Omental fat pad (tissue), 4 donors: Measurements from ENCODE around the gene MT1M.

DNA sequence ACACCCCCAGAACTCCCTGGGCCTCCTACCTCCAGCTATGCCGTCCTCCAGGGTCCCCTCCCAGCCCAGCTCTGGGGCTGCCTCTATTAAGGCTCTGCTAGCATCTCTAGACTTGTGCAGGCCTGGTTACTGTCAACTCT, 20.0 kb downstream of the GNAO1 start:
- PRO-cap: no peak
- RAMPAGE, long total RNA, 4 experiments: no peak in any of the 4 experiments

DNA sequence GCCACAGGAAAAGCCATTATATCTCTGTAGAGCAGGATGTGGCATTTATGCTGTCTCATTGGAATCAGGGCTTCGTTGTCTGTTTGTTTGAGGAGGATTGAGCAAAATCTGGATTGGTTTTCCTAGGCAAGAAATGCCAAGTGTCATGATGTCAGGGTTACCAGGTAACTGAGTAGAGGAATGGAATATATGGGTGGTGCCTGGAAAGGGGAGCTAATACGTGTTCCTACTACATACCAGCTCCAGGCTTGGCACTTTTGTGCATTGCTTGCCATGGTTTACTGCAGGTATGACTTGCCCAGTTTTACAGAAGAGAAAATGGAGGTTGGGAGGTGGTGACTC, 33.8 kb downstream of the GNAO1 start:
- PRO-cap: no peak
- RAMPAGE, long total RNA, 4 experiments: no peak in any of the 4 experiments

GRCh38 chr16:56368906-56369802, 56.2 kb downstream of the AMFR start:
- PRO-cap: no peak
- RAMPAGE, long total RNA, 4 experiments: no peak in any of the 4 experiments

DNA sequence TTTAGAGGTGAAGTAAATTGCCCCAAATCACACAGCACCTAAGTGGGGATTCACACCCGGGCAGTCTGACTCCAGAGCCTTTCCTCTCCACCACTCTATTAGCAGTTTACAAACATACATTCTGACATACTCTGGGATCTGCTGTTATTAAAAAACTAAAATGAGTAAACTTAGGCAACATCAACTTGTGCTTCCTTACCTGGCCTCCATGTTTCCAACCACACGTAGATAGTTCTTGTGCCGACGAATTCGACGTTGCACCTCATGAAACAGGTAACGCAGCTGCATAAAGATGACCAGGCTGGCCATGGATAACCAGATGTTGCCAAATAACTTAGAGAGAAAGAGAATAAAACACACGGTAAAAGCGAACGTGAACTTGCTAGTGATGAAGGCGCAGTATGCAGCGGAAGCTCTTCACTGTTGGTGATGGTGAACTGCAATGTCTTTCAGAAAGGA, 22.5 kb downstream of the AMFR start:
- PRO-cap: no peak
- RAMPAGE, long total RNA, 4 experiments: no peak in any of the 4 experiments

GRCh38 chr16:56408622-56409284, 16.6 kb downstream of the AMFR start:
- PRO-cap: no peak
- RAMPAGE, long total RNA, 4 experiments: no peak in any of the 4 experiments

DNA sequence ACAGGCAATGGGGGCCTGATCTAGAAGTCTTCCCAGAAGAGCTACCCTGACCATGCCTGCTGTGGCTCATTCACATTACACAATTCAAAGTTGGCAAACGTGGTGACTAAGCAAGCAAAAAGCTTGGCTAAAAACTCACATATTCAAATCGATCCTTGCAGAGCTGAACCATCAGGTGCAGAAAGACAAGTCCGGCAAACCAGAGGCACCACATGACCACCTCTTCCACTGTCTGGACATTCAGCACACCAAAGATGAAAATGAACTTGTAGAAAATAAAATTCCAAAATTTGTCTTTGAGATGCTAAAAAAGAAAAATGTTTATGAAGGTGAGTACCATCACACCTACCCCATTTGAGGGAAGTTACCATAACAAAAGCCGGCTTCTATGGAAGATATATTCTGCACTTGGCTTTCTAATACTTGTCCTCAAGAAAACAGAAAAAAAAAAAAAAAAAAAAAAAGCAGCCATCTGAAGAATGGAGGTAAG, 16.0 kb downstream of the AMFR start:
- PRO-cap: no peak
- RAMPAGE, long total RNA, 4 experiments: no peak in any of the 4 experiments

DNA sequence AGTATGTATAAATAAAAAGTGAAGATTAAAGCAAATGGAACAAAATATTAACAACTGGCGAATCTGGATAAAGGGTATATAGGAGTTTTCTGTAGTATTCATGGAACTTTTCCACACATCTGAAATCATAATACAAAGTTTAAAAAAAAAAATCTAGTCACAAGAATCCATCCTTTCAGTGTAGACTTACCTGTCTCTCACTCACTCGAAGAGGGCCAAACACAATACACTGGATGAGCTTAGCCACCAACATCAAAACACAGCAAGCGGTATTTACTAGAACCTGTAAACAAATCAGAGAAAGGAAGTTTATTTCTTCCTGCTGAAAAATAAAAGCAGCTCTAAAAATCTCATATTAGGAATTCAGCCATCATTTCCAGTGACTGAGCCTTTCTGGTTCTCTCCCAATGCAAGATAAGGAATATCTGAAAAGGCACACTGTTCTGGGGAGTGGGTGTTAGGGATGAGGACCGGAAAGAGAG, 11.2 kb downstream of the AMFR start:
- PRO-cap: no peak
- RAMPAGE, long total RNA, 4 experiments: no peak in any of the 4 experiments

- PRO-cap: no peak
- RAMPAGE, long total RNA, 4 experiments: no peak in any of the 4 experiments
Observed at GRCh38 chr16:56450156-56450625, 941 bp downstream of the NUDT21 start.

GRCh38 chr16:56609748-56610042, 1.3 kb downstream of the MT2A start:
- PRO-cap: no peak
- RAMPAGE, long total RNA, 4 experiments: no peak in any of the 4 experiments

DNA sequence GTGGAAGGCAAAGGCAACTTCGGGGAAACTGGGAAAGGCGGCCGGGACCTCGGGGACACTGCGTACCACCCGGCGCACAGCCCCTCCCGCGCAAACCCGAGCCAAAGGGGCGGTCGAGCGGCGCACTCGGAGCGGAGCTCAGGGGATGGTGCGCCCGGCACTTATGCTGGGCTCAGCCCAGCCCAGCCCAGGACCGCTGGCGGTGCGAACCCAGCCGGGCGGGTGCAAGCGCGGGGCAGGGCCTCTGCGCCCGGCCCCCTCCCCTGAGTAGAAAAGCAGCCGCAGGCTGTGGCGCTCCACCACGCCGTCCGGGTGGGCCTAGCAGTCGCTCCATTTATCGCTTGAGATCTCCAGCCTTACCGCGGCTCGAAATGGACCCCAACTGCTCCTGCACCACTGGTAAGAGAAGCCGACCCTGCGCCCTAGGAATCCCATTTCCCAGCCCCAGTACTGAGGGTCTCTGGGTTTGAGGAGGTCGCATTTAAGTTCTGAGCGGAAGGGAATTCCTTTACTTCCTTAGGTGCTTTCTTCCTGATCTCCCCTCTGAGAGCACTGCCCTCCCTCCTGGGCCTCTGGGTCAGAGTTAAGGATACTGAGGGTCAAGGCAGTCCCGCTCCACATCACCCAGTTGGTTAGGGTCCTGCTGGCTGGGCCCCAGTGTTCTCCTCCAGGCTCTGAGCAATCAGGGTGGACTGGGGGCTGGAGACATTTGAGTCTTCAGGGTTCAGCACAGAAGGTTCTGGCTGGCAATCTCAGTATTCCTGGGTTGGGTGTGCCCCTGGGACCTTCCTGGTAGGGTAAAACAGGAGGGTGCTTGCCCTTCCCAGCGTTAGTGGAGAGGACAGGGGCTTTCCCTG, at the start of gene MT1M:
Gene MT1M (plus strand): TSS at position 299 of the 857 bp plus-strand sequence.
- PRO-cap: unidirectional peak, plus-strand start at position 299 of the sequence
- RAMPAGE, long total RNA, 4 experiments: start-site peak on the plus strand in 4 of 4 experiments, centred at positions 182 to 285 of the sequence, 71 to 20,062 reads per replicate

GRCh38 chr16:56662637-56662980, 4.8 kb downstream of the MT1F start:
- PRO-cap: no peak
- RAMPAGE, long total RNA, 4 experiments: no peak in any of the 4 experiments

DNA sequence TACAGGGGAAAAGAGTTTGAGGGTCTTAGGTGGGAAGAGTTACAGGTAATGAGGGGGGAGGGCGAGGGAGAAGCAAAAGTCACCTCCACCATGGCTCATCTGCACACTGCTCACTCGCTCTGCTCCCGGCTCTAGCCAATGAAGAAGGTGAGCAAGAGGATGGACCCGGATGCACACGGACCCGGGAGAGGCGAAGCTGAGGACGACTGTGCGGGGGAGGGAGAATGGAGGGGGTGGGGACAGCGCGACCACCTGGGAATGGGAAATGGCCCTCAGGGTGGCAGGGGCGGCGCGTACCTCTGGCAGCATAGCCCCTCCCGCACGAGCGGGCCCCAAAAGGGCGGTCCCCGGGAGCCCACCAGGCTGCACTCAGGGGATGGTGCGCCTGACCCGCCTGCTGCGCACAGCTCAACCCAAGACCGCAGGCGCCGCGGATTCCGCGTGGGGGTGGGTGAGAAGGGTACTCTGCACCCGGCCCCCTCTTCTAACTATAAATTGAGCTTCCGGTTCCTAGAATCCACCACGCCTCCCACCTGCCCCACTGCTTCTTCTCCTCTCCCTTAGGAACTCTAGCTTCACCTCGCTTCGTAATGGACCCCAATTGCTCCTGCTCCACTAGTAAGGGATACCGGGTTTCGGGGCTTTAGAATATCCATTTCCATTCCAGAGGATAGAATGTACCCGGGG, 6.1 kb downstream of the MT1H start:
- PRO-cap: no peak
- RAMPAGE, long total RNA, 4 experiments: no peak in any of the 4 experiments

GRCh38 chr16:56860476-56860888, 4.5 kb upstream of the SLC12A3 start:
- PRO-cap: no peak
- RAMPAGE, long total RNA, 4 experiments: no peak in any of the 4 experiments

DNA sequence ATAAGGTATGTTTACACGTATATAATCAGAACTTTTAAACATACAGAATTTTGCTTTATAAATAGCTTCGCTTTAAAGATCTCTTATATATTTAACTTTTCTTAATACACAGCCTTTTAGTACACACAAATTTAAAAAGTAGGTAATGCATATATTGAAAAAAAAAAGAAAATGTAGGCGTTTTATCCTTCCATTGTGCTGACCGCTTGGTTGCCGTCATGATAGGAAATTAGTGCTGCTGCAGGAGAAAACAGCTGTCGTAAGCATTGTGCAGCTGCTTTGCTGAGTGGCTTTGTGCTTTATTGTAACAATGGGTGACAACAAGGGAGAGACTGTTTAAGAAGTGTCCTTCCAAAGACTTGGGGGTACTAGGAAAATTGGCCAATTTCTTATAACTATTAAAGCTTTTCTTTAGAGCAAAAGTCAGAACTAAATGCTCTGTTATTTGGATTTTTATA, 5.0 kb downstream of the HERPUD1 start:
- PRO-cap: no peak
- RAMPAGE, long total RNA, 4 experiments: no peak in any of the 4 experiments

DNA sequence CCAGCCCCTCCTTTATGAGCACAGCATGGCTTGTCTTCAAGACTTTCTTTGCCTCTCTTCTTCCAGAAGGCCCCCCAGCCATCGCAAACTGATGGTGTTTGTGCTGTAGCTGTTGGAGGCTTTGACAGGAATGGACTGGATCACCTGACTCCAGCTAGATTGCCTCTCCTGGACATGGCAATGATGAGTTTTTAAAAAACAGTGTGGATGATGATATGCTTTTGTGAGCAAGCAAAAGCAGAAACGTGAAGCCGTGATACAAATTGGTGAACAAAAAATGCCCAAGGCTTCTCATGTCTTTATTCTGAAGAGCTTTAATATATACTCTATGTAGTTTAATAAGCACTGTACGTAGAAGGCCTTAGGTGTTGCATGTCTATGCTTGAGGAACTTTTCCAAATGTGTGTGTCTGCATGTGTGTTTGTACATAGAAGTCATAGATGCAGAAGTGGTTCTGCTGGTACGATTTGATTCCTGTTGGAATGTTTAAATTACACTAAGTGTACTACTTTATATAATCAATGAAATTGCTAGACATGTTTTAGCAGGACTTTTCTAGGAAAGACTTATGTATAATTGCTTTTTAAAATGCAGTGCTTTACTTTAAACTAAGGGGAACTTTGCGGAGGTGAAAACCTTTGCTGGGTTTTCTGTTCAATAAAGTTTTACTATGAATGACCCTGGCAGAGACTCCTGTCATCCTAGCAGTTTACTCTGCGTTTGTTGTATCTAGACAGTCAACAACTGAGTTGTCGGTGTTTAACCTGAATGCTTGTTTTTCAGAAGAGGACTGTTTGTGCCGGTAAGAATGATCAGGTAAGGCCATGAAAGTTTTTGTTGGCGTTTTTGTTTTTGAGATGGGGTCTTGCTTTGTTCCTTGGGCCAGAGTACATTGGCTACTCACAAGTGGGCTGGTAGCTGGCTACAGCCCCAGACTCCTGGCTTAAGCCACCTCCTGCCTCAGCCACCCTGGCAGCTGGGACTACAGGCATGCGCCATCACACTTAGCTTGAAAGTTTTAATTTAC, 11.6 kb downstream of the HERPUD1 start:
- PRO-cap: no peak
- RAMPAGE, long total RNA, 4 experiments: no peak in any of the 4 experiments

DNA sequence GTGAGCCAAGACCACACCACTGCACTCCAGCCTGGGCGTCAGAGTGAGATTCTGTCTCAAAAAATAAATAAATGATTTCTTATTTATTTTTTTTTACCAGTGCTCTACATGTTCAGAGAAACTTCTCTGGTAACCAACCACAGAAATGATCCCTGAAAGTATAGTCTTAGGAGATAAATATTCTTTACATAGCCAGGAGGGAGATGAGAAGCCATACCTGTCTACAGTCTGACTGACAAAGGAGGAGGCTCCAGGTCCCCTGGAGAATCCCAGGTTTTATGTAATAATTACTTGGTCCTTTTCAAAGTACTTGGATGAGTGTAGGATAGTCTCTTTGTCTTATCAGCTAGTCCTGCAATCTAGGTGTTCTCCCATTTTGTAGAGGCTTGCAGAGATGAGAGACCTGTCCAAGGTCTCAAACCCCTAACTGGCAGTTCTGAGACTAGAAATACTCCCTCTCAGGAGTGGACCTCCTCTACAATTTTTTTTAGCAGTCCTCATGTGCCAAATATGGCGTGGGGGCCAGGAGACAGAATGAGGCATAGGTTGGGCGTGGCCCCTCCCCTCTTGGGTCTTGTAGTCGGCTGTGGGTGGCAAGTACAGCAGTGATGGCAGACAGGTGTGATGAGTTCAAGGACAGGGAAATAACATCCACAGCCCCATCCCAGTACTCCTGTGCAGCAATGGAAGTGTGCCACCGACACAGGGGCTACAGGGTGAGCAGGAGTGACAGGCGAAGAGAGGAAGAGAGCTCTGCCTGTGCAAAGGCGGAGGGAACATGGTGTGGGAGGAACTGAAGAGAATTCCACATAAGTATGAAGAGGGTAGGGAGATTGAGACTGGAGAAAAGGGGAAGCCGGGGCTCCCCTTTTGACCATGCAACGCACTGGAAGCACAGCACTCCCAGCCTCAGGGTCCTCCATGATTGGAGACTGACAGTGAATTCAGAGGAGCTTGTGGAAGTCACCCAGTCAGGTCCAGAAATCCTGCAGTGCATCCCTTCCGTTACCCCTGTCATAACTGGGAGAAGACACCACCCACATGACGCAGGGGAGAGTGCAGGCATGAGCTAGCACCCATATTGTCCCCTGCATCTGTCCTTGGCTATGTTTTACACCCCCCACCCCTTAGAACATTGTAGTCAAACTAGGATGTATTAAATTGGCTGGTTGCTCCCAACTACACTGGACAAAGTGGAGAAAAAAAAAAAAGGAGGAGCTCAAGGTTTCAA, 14.9 kb downstream of the HERPUD1 start:
- PRO-cap: no peak
- RAMPAGE, long total RNA, 4 experiments: no peak in any of the 4 experiments

GRCh38 chr16:56985551-56986034, 3.8 kb upstream of the NLRC5 start:
- PRO-cap: no peak
- RAMPAGE, long total RNA, 4 experiments: no peak in any of the 4 experiments

DNA sequence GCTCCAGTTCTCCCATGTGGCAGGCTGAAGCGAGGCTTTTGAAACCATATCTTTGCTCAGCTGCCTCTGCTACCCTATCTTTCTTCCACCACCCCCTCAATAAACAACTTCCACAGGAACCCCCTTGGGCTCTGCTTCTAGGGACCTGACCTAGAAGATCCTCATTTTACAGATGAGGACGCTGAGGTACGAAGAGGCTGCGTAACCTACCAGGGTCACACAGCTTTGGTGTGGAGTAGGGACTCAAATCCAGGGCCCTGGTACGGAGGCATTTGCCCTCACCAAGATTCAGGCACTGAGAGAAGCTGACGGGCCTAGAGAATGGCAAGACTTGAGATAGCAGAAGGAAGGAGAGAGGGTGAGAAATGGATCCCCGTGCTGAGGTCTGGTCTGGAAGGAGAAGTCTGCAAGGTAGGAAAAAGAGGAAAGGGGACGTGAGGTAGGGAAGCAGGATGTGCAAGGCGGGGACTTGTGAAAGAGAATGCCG, 14.4 kb downstream of the NLRC5 start:
- PRO-cap: no peak
- RAMPAGE, long total RNA, 4 experiments: no peak in any of the 4 experiments

DNA sequence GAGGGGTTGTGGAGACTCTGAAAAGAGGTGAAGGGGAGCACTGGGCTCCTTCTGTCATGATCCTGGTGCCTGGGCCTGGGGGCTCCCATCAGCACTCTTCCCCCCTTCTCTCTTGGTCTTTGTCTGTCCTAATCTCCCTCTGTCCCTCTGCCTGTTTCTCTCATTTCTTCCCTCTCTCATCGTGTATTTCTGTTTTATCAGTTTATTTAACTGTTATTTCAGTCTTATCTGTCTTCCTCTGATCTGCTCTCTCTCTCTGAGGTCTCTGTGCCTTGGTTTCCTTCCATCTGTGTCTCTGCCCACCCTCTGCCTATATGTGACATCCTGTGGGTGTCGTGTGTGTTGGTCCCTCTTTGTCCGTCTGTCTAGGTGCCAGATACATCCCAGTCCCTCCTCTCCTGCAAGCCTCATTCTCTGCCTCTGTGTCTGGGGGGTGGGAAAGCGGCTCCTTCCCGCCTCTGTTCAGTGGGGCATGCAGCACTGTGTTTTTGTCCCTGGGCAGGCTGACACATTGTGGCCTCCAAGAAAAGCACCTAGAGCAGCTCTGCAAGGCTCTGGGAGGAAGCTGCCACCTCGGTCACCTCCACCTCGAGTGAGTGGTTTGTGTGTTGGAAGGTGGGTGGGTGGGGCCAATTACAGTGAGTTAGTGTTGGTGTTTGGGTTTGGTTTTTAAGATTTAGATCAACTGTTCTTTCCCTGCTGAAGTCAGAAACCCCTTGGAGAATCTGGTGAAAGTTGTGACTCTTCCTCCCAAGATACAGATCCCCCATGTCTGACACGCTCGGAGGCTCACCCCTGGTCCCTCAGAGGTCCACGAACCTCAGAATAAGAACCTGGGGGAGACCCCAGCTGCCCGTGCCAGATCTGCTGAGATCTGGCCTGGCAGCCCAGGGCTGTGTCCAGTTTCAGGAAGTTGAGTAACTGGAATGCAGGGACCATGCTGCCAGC, 51.1 kb upstream of the CPNE2 start:
- PRO-cap: no peak
- RAMPAGE, long total RNA, 4 experiments: no peak in any of the 4 experiments

DNA sequence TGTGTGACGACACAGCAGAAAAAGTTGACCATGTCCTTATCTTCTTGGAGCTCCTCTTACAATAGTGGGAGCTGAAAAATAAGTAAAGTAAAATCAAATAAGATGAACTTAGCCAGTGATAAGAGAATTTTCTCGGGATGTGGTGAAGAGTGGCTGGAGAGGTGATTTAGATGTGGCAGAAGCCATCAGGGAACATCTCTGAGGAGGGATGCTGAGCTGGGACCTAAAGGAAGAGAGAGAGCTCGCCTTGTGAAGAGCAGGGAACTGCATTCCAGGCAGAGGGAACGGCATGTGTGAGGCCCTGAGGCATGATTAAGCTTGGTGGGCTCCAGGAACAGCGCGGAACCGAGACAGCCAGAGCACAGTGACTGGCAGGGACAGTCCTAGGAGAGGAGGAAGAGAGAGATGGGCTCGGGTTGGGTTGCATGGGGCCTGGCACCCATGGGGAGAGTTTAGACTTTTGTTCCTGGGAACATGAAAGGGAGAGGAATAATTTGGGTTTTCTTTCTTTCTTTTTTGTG, 39.3 kb upstream of the CPNE2 start:
- PRO-cap: no peak
- RAMPAGE, long total RNA, 4 experiments: no peak in any of the 4 experiments